Umbilical cord (tissue), 2 donors: ENCODE results near the gene DNAJC7.

DNA sequence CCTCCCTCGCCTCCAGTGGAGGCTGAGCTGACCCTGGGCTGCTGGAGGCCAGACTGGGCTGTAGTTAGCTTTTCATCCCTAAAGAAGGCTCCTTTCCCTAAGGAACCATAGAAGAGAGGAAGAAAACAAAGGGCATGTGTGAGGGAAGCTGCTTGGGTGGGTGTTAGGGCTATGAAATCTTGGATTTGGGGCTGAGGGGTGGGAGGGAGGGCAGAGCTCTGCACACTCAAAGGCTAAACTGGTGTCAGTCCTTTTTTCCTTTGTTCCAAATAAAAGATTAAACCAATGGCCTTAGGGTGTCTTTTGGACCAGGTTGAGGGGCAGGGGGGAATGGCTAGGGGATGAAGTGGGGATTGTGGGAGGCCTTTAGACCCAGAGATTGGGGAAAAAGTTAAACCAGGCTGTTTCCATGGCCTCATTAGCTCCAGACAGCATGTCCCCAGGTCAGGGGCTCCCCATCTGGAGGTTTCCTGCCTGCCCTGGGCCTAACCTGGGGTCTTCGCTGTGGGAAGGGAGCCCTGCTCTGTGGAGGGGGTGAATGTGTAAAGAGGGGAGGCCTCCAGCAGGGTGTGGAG lies 10.2 kb downstream of the FKBP10 start:
- RAMPAGE, long total RNA = no peak

GRCh38 chr17:41917966-41918693 lies 621 bp downstream of the ACLY start:
- RAMPAGE, long total RNA = no peak

DNA sequence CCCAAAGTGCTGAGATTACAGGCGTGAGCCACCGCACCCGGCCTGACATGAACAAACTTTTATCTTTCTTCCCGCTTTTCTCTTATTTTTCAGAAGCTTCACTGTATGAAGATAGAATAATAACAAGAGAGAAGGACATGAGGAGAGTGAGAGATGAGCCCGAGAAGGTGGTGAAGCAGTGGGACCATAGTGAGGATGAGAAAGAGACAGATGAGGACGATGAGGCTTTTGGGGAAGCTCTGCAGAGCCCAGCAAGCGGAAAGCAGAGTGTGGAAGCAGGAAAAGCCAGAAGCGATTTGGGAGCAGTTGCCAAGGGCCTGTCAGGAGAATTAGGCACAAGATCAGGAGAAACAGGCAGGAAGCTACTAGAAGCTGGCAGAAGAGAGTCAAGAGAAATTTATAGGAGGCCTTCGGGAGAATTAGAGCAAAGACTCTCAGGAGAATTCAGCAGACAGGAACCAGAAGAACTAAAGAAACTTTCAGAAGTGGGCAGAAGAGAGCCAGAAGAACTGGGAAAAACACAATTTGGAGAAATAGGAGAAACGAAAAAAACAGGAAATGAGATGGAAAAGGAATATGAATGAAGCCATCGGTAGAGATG lies 1.6 kb upstream of the CNP start:
- RAMPAGE, long total RNA = no peak

DNA sequence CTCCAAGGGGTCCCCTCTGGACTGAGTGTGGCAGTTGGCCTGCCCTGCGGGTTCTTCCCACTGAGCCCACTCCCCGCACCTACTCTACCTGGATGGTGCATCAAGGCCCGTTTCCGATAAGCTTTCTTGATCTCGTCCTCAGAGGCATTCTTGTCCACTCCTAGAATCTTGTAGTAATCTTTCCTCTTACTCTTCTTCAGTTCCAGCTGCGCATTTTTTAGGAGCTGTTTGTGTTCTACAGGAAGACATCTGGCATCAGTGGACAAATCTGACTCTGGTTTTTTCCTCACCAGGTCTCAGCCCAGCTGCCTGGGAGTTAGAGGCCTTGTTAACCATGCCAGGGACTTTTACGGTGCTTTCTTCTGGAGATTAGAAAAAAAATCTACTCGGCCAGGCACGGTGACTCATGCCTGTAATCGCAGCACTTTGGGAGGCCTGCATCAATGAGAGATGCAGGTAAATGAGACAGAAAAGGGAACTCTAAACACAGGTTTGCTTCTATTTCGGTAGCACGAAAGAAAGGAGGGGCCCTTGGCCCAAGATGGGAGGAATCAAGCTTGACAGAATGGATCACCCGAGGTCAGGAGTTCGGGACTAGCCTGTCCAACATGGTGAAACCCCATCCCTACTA lies 15.7 kb downstream of the CNP start:
- RAMPAGE, long total RNA = no peak

DNA sequence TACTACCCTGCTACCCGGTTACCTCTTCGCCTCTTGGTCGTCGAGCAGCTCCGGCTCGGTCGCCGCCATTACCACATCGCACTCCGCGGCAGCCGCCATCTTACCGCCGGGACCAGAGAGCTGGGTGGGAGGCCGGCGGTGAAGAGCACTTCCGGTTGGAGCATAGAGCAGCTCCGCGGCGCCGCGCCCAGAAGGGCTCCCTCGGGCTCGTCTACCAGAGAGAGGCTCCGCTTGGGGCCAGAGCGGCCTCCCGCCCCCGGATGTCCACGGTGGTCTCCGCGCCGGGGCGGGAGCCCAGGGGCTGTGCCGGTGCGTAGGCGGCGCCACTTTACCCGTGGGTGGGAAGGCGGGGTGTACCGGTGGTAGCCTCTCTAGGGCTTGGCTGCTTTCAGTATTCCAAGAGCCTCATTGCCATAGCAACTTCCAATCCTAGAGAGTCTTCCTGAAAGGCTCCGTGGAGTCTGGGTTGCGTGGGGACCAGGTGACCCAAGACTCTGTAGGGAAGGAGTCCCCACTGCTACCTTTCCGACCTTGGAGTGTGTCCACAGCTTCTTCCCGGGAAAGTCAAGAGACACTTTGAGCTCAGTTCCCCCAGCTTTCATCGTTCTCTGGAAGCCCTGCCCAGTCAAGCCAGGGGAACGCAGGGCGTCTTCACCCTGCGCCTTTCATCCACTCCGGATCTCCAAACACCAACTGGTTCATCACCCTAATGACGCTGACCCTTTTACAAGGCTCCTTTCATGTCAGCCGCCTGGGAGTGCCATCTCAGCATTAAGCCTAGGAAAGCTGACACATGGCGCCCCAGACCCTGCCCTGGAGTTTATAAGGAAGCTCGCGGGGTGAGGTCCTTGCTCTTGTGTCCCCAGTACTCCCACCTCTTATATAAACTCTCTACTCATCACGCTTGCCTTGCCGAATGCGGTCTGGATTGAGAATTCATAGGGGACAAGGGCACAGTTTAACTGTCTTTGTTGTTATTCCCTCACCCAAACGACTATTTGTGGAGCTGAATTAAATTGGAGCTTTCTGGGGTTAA lies at the start of gene DNAJC7:
DNAJC7 (minus strand) TSS at position 122 of the 1,036 bp plus-strand sequence.
- RAMPAGE, long total RNA = no peak

DNA sequence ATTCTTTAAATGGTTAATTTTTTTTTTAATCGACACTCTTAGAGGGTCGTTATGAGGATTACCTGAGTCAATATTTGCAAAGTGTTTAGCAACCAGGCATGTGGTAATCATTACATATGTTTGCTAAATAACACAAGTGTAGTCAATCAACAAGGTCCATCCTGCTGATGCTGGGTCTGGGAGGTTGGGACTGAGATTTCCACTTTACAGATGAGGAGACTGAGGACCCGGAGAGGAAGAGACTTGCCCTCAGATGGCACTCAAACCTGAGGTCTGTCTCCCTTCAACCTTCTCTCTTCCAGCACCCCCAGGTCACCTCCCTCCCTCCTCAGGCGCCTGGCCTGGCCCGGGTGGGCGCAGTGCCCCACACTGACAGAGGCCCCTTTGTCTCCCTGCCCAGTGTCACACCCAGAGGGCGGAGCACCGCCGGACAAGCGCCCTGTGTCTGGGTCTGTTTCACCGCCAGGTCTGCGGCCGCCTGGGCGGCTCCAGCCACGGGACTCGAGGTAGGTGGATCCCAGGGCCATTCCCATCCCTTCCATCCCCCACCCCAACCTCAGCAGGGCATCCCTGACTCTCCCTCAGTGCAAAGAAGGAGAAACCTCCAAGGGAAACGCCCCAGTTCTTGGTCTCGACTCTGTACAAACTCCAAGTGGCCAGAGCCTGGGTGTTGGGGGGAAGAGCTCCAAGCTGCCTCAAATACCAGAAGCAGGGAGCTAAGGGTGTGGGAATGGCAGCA lies 10.1 kb downstream of the ZNF385C start:
- RAMPAGE, long total RNA = no peak

GRCh38 chr17:42111585-42112385 lies 729 bp downstream of the DHX58 start:
- RAMPAGE, long total RNA = no peak

GRCh38 chr17:42185111-42185310 lies 241 bp downstream of the HCRT start:
- RAMPAGE, long total RNA = no peak

DNA sequence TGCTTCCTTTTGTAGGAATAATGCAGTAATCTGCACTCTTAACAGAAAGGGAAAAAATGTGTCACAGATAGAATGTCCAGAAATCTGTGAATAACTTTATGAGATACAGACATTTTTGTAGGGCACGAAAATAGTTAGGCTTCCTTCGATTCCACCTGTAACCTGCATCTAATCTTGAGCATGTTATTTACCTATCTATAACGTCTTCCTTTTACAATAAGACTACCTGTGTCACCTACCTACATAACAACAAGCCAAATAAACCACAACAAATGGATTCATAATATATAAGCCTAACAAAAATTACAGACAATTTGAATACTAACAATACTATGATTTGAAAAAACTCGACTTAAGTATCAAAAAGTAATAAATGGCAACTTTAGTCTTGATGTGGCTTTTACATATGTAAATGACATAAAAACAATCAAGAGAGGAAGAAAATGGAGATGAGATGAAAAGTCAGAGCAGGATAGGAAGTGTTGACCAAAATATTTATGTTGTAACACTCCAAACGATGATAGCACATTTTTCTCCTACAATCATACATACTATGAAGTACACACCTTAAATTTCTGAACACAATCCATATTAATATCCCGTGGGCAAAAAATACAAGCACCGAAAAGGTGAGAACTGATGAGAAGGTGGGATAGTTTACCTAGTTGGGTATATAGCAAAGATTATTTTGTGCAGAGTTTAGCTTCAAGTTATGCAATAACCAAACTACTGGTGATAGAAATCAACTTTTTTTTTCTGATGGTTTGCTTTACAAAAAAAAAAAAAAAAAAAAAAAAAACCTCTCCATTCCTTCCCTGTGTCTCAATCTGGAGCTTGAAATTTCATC lies 2.5 kb downstream of the STAT5B start:
- RAMPAGE, long total RNA = no peak

DNA sequence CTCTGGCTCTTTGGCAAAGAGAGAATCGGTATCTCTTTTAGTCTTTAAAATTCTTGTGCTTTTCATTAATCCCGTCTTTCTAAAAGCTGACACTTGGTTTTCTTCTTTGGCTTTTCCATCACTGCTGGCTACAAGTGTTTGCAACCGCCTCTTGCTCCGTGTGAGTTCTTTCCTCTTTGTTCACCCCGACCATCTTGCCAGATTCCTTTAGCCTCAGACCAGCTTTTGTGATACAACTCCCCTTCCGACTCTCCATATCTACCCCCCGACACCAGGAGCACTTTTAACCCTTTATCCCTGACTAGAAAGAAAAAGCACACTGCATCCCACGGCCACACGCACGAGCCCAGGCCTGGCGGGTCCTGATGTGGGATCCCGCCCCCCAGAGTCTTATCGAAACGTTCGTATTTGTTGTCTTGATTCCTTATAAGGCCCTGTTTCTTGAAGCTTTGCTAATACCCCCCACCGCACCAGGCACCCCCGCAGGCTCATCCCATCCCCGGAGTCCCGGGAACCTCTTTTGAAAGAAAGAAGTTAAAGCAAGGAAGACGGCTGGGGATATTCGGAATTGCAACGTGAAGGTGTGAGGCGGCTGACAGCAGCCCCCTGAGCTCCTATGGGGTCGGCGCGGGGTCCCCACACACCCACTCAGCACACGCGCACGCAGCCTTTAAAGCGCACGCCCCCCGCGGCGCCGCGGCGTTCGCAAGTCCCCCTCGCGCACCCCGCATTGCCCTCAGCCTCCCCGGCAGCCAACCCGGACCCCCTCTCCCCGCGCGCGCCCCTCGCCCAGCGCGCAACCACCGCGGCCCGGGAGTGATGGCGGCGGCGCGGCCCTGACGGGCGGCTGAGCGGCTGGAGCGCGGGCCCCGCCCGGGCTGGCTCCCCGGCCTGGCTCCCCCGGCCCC lies 626 bp downstream of the STAT5B start:
- RAMPAGE, long total RNA = no peak

DNA sequence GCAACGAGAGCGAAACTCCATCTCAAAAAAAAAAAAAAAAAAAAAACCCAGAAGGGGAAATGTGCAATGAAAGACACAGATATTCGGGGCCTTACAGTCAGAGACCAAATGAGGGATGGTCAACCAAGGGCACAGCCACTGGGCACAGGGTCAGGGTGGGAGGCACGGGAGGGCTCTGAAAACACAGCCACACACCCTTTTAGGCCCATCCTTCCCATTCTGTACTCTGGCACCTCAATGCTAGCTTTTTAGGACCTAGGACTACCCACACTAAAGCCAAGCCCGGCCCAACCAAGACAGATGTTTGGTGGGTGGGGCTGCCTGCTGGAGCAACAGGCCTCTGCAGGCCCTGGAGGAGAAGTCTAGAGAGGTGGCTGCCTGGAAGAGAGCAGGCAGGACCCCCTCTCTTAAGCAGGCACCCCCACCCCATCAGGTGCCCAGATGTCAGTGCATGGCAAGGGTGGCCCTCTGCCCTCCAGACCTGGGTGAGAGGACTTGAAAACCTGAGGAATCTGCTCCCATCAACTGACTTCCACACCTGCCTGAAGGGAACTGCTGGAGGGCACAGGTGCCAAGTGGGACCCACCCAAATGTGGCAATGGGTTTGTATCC lies 2.0 kb upstream of the STAT5A start:
- RAMPAGE, long total RNA = no peak

GRCh38 chr17:42290182-42291261 lies 2.2 kb downstream of the STAT5A start:
- RAMPAGE, long total RNA = no peak

DNA sequence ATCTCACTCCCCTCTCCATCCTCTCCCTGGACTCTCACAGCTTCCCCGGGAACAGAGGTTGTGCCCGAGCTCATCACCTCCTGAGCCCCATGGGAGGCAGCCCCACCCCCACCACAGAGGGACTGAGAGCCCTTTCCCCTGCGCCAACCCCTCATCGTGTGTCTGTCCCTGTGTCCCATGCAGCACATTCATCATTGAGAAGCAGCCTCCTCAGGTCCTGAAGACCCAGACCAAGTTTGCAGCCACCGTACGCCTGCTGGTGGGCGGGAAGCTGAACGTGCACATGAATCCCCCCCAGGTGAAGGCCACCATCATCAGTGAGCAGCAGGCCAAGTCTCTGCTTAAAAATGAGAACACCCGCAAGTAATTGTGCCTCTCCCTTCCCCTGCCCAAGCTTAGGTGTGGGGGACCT lies 12.8 kb downstream of the STAT5A start:
- RAMPAGE, long total RNA = no peak

- RAMPAGE, long total RNA = no peak
Measured at GRCh38 chr17:42309865-42310471, 21.7 kb downstream of the STAT5A start.

DNA sequence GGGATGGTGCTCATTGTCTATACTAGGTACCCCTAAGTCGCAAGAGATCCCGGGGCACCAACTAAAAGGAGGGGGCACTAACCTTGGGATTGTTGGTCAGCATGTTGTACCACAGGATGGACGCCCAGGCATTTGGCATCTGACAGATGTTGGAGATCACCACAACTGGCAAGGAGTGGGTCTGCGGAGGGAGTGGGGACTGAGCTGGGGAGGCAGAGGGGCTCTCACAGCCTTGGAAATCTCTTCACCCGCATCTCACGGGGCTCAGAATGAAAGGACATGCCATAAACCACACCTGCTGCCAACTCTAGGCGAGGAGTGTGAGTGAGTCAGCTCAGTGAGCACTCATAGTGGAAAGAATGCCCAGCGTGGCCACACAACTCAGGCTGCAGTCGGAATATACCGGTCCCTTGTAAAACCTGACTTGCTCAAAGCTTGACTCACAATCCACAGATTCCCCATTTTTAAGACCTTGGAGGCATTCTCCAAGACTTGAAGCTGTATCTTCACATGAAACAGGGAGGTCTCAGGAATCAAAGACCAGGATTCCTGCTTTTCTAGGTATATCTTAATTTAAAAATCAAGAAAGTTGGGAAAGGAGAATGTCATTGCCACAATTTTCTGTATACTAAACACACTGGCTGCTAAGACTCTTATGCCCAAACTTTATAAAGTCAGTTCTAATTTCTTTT lies 36.7 kb downstream of the STAT5A start:
- RAMPAGE, long total RNA = no peak

GRCh38 chr17:42398455-42398886 lies 10.2 kb upstream of the STAT3 start:
- RAMPAGE, long total RNA = no peak

GRCh38 chr17:42526080-42526558 lies 9.9 kb upstream of the NAGLU start:
- RAMPAGE, long total RNA = no peak

- RAMPAGE, long total RNA = no peak
Measured at GRCh38 chr17:42530151-42530530, 5.9 kb upstream of the NAGLU start.

DNA sequence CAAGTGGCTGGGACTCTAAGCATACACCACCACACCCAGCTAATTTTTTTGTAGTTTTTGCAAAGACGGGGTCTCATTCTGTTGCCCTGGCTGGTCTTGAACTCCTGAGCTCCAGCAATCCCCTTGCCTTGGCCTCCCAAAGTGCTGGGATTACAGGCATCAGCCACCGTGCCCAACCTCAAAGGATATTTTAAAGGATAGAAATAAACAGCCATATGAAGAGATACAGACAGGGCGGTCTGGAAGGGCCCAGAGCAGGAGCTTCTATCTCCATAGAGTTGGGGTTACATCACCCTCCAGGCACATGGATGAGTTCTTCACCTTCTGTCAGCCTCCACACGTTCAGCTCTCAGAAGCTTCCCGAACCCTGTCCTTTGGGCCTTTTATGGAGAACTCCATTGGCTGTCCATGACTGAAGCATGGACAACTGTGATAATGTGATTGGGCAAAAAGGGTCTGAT lies 7.0 kb upstream of the HSD17B1 start:
- RAMPAGE, long total RNA = no peak

- RAMPAGE, long total RNA = no peak
Measured at GRCh38 chr17:42548106-42548979, 4.4 kb upstream of the HSD17B1 start.